ENCODE measurements around the gene KRBA1.

- PRO-cap = no peak
These were observed 14.4 kb downstream of the PDIA4 start for GRCh38 chr7:149013970-149014169.

DNA sequence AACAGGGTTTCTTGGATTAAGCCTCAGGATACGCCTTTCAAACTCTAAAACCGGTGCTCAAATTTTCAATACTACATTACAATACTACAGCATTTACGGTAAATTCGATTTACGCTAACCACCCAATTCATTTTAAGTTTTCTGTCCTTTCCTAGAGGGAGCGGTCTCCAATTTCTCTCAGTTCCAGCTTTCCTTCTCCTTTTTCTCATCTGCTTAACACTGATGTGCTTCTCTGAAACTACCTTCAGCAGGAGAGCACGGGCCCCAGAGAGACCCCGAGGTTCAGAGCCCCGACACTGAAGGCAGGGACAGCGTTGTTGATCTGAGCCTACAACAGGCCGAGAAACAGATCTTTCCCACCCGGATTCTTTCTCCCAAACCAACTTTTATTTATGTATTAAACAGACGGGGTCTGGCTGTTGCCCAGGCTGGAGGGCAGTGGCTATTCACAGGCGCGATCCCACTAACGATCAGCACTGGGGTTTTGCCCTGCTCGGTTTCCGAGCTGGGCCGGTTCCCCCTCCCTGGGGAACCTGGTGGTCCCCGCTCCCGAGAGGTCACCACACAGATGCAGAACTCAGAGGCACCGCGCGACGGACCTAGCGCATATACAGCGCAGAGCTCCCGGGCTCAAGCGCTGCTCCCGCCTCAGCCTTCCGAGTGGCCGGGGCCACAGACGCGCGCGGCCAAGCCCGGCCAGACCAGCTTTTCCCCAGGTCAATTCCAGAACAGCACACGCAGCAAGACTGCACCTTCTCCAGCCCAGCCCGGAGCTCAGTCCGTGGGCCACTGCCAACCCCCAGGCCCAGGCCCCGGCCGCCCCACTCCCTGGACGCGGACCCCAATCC, 610 bp downstream of the ZNF425 start:
- PRO-cap = bidirectional peak, plus-strand start at position 607 of the sequence, minus-strand start at position 579 of the sequence

GRCh38 chr7:149250146-149250565, 10.7 kb downstream of the ZNF212 start:
- PRO-cap = no peak

- PRO-cap = no peak
These were observed 23.7 kb downstream of the ZNF783 start for GRCh38 chr7:149285621-149286184.

- PRO-cap = no peak
These were observed 86.6 kb upstream of the ZNF746 start for GRCh38 chr7:149583942-149584819.

DNA sequence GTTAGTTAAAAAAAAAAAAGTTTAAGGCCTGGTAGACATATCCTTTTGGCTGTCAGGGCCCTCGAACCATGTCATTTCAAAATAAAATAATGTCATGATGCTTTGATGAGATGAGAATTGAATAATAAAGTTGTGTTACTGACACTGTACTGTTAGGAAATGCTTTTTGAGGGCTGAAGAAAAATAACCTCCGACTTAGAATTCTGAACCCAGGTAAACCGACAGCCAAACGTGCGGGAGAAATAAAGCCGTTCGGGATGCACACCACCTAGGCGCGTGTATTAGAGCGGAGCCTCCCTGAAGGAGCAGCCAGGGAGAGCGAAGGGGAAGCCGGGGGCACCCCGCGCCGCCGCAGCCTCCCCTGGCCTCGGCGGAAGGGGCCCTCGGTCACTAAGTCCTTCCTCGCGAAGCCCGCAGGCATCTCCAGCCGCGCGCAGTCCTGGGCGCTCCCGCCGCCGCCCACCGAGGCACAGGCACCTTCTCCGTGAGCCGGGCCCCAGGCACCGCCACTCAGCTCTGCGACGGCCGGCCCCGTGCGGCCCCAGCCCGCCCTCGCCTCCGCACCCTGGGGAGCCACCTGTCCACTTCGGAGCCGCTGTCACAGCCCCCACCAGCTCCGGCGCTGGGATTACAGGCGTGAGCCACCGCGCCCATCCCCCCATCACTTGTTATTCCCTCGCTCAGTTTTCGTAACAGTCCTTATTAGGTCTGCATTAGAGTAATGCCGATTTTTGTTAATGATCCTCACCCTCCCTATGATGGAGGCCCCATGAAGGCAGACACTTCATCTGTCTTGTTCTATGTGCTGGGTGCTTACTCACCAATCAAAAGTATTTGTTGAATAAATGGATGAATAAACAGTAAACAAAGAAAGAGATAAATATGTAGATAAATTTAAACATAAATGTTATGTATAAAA, 22.2 kb upstream of the KRBA1 start:
- PRO-cap = no peak

DNA sequence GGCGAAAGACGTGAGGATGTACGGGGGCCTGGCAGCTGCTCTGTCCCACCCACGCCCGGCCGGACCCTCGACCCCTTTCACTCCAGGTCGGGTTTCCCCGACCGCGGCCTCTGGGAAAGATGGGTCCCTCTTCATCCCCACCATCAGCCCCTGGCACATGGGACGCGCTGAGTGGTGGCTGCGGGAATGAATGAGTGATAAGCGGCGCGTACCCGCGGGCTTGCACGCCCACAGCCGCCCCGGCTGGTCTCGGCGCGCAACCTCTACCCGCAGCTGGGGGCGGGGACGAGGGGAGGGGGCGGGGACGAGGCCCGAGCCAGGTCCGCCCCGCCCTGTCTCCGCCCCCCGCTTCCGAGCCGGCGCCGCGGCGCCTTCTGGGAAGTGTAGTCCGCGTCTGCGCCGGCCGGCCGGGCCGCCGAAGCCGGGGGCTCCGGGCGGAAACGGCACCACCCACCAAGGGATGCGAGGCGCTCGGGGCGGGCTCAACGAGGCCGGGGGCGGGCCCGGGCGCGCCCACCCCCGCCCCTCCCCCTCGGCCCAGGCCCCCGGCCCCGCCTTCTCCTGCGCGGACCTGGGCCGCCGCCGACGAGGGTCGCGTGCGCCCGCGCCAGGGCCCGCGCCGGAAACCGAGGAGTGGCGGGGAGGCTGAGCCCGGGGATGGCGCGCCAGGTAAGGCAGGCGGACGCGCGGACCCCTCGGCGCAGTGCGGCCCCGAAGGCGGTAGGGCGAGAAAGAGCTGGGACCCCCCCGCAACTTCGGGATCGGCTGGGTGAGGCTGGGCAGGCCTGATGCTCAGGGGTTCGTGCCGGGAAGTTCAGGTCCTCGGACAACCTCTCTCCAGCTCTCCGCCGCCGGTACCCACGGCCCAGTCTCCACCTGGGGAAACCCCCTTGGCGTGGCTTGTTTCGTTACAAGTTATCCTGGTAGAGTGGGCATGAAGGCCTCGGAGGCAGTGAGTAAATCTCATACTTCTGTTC, at the start of gene KRBA1:
TSS of gene KRBA1 (plus strand) at position 554 of the 977 bp plus-strand sequence.
- PRO-cap = bidirectional peak, plus-strand start at position 384 of the sequence, minus-strand start at position 251 of the sequence

GRCh38 chr7:149735860-149737139, 21.5 kb downstream of the KRBA1 start:
- PRO-cap = no peak

DNA sequence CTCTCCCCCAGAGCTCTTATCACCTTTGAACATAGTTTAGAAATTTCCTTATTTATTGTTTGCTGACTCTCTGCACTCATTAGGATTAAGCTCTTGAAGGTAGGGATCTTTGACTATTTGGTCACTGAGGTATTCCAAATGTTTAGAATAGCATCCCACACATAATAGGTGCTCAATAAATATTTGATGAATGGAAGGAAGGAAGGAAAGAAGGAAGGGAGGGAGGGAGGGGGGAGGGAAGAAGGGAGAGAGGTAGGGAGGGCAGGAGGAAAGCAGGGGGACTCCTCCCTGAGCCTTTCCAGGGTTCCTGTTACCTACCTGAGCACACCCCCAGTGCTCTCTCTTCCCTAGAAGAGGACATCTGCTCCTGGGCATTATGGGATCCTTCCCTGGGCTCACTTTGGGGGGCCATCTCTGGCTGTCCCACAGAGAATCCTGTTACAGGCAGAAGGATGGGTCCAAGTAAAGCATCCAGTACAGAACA, 3.2 kb downstream of the ZNF467 start:
- PRO-cap = no peak

GRCh38 chr7:149770606-149770882, 2.8 kb downstream of the ZNF467 start:
- PRO-cap = no peak

DNA sequence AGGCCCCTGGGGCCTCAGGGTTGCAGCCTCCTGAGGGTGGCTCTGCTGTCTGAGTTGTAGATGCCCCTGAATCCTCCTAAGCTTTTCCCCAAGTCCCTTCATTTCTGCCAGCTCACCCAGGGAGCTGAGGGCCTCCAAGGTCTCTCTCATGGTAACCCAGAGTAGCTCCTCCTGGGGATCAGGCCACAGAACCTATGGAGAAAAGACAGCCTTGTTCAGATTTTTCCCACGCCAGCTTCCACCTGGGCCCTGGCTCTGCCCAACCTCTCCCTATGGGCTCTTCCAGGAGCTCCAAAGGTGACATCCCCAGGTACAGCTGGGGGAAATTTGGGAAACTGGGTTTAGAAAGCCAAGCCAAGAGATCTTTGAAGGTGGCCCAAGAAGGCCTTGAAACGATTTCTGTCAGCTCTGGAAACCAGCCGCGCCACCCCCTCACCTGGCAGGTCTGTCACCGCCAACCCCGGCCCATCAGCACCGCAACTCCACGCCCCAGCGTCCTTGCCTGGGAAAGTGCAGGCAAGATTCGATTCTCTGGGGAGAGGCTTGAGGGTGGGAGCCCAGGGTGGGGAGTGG, 2.4 kb downstream of the ZNF467 start:
- PRO-cap = no peak

- PRO-cap = no peak
These were observed 16.8 kb upstream of the ZNF467 start for GRCh38 chr7:149790084-149790645.

DNA sequence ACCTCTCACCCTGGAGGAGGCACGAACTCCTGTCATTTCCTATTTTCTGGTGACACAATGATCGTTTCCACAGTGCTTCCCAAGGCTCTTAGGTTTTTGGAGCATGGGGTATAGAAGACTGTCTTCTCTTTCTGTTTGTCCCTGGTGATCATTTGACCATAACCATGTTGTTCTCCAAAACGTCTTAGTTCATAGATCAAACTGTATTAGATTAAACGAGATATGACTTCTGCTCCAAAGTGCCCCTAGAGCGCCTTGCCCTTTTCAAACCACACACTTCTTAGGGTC, 179.2 kb downstream of the ATP6V0E2 start:
- PRO-cap = no peak

GRCh38 chr7:150453262-150453758, 2.9 kb downstream of the GIMAP8 start:
- PRO-cap = no peak

GRCh38 chr7:150515562-150516347, 1.1 kb downstream of the GIMAP7 start:
- PRO-cap = no peak

DNA sequence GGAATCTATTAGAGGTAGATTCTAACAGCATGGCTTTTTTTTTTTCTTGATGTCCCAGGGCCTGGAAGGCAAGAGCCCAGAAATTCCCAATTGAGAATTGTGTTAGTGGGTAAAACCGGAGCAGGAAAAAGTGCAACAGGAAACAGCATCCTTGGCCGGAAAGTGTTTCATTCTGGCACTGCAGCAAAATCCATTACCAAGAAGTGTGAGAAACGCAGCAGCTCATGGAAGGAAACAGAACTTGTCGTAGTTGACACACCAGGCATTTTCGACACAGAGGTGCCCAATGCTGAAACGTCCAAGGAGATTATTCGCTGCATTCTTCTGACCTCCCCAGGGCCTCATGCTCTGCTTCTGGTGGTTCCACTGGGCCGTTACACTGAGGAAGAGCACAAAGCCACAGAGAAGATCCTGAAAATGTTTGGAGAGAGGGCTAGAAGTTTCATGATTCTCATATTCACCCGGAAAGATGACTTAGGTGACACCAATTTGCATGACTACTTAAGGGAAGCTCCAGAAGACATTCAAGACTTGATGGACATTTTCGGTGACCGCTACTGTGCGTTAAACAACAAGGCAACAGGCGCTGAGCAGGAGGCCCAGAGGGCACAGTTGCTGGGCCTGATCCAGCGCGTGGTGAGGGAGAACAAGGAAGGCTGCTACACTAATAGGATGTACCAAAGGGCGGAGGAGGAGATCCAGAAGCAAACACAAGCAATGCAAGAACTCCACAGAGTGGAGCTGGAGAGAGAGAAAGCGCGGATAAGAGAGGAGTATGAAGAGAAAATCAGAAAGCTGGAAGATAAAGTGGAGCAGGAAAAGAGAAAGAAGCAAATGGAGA, 5.1 kb downstream of the GIMAP4 start:
- PRO-cap = no peak

DNA sequence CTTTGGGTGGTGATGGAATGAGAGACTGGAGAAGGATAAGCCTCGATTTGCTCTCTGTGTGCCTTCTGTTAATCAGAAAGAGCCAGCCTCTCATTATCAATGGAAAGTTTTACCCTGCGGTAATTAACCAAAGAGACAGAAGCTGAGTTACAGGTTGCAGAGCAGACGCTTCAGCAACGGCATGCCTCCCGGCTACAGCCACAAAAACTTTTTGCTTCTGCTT, 18.0 kb downstream of the GIMAP4 start:
- PRO-cap = no peak

- PRO-cap = no peak
These were observed 12.5 kb downstream of the TMEM176B start for GRCh38 chr7:150787345-150788328.

DNA sequence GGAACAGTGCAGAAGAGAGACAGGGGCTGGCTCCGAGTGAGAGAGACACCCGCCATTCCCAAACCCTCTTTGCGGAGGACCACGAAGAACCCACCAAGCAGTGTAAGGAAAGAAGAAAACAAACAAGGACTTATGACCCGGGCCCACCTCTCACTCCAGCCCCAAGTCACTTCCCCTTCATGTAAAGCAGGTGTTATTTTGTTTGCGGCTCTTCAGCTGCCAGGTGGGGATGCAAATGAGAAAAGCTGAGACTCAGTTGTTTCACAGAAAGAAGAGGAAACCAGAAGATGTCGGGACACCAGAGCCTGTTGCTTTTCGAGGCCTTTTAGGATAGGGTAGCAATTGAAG, 45.1 kb downstream of the AOC1 start:
- PRO-cap = no peak

- PRO-cap = no peak
These were observed 35.8 kb downstream of the KCNH2 start for GRCh38 chr7:150942299-150942821.